H7 (cell line): ENCODE measurements around the genes OLAH and MINDY3.

DNA sequence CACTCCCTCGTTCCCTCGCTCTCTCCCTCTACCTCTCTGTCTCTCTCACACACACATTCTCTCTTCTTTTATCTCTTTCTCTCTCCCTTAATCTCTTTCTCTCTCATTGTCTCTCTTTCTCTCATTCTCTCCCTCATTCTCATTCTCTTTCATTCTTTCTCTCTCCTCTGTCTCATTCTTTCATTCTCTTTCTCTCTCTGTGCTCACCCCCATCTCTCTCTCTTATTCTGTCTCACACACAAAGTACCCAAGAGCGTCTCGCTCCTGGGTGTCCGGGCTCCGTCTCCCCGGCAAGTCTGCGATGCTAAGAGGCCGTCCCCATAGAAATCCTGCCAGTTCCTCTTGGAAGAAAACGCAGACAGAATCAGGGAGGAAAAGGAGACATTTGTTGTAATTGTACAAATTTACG, 170.0 kb downstream of the FAM107B start:
- RAMPAGE, long total RNA: no peak

GRCh38 chr10:14617184-14617713, 157.4 kb downstream of the FAM107B start:
- RAMPAGE, long total RNA: no peak

- RAMPAGE, long total RNA: no peak
These were observed 100.3 kb downstream of the FAM107B start for GRCh38 chr10:14674260-14674849.

DNA sequence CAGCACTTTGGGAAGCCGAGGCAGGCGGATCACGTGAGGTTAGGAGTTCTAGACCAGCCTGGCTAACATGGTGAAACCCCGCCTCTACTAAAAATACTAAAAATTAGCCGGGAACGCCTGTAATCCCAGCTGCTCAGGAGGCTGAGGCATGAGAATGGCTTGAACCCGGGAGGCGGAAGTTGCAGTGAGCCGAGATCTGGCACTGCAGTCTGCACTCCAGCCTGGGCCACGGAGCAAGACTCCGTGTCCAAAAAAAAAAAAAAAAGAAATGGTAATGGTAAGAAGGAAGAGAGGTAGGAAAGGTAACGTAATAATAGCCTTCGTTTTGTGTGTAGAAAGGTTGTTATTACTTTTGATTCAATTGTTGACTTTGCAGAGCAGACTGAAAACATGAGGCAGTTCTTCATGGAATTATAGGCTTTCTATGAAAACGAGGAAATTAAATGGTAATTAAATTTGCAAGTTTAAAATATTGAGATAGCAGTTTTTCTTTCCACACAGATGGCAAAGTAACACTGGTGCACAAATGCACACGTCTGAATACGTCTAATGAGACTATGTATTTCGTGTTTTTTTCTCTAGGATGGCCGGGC, 1.3 kb downstream of the HSPA14 start:
- RAMPAGE, long total RNA: no peak

DNA sequence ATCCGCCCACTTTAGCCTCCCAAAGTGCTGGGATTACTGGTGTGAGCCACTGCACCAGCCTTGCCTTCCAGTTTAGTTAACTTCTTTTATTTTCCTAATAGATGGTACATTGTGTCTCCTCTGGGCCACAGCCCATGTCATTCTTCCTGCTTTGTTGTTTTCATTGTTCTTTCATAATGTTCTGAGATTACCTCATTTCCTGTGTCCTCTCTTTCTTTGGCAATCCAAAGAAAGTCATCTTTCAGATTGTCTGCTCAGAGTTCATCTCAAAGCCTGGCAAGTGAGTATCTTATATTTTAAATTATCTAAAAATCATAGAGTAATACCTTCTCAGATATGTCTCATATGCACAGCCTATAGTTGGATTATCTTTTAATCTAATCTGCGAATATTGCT, at the start of gene OLAH:
TSS of gene OLAH (plus strand) at position 237 of the 396 bp plus-strand sequence.
- RAMPAGE, long total RNA: no peak

GRCh38 chr10:15346621-15346996, 24.5 kb downstream of the FAM171A1 start:
- RAMPAGE, long total RNA: no peak

DNA sequence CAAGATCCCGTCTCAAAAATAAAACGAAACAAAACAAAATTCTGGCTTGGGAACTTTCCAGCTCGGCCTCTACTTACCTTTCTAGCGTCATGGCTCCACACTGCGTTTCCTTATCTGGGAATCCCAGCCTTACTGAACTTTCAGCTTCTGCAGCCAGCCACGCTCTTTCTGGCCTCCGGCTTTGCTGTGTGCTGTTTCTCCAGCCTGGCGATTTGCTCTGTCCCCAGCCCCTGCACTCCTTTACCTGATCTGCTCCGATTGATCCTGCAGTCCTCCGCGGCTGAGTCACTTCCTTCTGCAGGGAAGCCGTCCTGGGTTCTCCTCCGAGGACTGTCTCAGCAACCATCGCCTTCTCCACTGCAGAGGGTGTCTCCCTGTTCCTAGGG, 71.0 kb upstream of the FAM171A1 start:
- RAMPAGE, long total RNA: no peak

DNA sequence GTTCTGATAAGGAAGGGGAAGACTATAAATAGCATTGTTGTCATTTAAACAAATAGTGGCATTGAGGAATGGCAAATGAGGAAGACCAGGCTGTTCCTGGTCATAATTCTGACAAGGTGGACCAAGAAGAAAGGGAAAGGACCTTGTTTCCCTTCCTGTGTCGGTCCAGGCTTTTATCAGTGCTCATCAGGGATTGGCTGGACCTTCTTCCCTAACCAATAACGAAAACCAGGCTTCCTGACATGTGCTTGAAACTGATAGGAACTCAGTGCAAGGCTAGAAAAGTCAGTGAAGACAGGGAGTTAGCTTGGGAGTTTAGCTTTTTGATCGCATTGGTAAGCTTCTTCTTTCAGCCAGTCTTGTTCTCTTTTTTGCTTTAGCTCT, 116.1 kb downstream of the ITGA8 start:
- RAMPAGE, long total RNA: no peak

DNA sequence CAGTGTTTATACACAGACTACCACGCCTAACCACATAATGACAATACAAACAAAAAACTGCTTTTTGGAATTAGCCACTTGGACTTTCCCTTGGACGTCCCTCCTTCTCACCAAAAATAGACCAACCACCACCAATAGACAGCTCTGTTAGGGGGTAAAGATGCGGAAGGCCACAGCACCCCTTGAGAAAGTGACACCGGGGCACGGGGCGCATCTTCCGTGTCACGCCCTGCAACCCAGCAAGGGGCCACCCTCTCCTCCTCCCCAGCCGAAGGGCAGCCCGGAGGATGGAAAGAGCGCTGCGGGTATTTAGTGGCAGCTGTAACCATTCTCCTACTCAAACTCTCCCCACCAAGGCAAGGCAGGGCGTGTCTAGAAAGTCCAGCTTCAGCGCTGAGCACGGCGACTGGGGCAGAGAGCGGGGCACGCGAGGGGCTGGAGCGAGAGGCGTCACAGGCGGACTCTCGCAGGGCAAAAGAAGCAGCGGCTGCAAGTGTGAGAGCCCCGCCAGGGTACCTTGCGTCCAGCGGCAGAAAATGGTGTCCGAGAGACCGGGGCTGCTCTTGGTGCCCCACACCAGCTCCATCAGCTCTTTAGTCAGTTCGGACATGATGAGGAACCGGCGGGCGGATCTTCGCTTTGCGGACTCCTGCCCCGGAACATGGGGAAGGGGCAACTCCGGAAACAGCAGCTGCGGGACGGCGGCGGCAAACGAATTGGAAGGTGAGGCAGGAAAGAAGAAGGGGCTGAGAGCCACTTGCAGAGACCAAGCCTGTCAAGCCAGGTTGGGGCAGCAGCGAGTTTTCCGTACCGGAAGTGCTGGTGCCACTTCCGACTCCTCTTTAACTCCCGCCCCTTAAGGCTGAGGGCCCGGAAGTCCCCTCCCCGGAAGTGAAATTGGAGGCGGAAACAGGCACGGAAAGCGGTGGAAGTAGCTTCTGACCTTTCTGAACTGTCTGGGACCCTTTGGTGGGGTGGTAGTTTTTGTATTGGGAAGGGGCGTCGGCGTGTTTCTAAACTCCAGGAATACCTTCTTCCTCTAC, at the start of gene MINDY3:
TSS of gene MINDY3 (minus strand) at position 818 of the 1,043 bp plus-strand sequence.
- RAMPAGE, long total RNA: start-site peak on the minus strand centred at position 785 of the sequence, 34 bp wide, 21 reads

DNA sequence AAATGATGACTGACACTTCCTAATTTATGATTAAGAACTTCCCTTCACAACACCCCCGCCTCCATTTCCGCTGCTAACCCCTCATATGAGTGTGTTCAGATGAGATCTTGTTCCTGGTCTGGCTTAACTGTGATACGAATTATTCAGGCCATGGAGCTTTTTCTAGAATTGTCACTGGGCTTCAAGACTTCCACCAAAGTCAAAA, 34.0 kb downstream of the PTER start:
- RAMPAGE, long total RNA: no peak

DNA sequence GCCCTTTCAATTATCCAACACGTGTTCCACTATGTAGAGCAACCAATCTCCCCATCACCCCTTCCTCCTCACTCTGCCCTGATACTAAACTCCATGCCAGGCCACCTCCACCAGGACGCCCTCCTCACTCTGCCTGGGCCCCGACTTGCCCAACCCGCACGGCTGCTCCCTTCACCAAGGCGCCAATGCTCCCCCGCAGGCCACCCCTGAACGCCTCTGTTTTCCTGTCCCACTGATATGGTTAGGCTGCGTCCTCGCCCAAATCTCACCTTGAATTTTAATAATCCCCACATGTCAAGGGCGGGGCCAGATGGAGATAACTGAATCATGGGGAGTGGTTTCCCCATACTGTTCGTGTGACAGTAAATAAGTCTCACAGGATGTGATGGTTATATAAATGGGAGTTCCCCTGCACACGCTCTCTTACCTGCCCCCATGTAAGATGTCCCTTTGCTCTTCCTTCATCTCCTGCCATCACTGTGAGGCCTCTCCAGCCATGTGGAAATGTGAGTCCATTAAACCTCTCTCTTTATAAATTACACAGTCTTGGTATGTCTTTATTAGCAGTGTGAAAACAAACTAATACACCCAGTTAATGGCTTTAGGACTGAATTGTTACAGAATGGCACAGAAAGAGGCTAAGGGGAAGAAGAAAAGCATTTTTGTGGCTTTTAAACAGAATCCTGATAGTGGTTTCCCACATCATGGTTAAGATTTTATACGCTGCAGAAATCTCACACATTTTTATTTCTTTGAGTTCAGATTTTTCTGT, 29.8 kb downstream of the RSU1 start:
- RAMPAGE, long total RNA: no peak

DNA sequence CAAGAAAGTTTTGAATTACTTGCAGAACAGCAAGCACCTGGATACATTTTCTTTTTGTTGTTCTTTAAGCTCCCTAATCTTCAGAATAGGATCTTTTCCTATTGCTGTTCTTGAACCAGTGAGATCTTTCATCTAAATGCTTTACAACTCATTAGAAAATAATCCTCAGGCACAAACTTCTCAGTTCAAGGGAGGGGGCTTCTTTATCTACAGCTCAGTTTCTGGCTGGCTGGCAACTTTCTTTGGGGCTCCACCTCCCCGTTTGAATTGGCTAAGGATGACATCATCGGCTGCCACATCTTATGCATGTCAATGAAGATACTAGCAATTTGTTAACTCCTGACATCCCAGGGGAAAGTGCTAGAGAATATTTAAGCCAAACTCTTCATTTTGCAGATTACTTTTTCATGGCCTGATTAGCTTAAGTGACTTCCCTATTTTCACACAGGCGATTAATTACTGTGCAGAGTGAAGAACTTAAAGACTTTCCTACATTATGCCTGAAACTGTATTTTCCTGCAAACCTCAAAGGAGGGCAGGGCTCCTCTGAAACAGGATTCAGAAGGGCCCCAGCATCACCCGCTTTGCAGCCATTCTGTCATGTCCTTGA, 133.9 kb upstream of the RSU1 start:
- RAMPAGE, long total RNA: no peak

GRCh38 chr10:16996563-16997077, 133.0 kb downstream of the CUBN start:
- RAMPAGE, long total RNA: no peak

DNA sequence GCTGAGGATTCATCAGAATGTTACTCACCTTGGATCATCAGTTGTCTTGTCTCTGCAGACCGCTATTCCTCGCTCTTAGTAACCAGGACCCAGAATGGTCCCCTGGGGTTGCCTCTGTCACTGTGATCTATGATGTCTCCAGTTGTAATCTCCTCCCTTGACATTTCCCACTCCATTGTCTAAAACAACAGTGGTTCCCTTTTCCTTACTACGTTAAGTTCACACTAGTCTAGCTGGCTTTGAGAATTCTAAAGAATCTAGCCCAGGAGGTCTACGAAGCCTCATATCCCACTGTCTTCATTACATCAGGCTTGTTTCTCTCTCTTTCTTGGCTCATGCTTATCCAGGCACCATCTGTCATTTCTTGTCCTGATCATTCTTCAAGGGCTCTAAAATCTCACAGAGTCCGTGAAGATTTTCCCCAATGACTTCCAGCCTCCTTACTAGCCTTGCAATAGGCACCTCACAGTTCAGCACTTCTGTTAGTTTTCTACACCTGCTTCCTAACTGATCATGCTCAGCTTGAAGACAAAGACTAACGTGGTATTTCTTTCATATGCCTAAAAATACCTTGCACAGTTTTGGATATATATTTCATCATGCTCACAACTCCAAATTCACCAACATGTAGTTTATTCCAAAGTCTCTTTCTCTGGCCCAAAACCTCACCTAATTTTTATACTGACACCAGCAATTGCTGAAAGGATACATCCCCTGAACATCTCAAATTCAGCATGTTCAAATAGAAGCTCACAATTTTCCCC, 125.7 kb downstream of the CUBN start:
- RAMPAGE, long total RNA: no peak

DNA sequence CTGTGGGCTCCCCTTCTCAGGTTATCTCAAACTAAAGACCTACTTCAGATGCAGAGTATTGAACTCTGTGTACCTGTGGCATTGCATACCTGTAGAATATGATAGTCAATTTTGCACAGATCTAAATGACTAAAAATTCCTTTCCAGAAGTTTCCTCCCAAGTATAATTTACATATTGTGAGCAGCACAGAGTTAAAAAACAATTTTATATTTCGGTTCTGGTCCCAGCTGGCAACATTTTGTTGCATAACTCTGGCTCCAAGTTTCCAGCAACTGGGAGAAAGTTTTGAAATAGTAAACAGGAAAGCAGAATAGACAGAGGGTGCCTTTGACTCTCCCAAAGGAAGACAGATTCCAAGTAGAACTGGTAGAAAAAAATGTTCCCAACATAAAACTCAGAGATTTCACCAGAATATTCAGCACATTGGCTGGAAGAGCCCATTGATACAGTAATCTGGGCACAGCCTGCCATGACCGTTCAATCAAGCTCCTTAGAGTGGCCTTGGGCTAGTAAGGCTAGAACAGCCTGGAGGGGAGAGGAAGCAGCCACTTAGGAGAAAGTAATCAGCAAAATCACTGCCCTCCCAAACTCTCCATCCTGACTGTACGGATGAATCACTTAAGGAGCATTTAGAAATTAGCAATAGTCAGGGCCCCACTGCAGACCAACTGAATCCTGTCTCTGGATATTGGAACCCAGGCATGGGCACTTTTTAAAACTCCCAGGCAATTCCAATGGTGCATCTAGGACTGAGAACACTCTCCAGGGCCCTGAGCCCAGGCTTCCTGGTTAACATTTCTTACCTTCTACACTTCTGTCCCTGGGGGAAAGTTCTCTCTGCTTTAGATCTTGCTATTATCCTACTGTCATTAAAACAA, 120.4 kb downstream of the CUBN start:
- RAMPAGE, long total RNA: no peak

- RAMPAGE, long total RNA: no peak
These were observed 105.6 kb downstream of the CUBN start for GRCh38 chr10:17023772-17024617.

GRCh38 chr10:17062395-17062924, 67.2 kb downstream of the CUBN start:
- RAMPAGE, long total RNA: no peak

- RAMPAGE, long total RNA: no peak
These were observed 498 bp downstream of the VIM start for GRCh38 chr10:17228286-17229192.

GRCh38 chr10:17231137-17231793, 3.2 kb downstream of the VIM start:
- RAMPAGE, long total RNA: no peak

DNA sequence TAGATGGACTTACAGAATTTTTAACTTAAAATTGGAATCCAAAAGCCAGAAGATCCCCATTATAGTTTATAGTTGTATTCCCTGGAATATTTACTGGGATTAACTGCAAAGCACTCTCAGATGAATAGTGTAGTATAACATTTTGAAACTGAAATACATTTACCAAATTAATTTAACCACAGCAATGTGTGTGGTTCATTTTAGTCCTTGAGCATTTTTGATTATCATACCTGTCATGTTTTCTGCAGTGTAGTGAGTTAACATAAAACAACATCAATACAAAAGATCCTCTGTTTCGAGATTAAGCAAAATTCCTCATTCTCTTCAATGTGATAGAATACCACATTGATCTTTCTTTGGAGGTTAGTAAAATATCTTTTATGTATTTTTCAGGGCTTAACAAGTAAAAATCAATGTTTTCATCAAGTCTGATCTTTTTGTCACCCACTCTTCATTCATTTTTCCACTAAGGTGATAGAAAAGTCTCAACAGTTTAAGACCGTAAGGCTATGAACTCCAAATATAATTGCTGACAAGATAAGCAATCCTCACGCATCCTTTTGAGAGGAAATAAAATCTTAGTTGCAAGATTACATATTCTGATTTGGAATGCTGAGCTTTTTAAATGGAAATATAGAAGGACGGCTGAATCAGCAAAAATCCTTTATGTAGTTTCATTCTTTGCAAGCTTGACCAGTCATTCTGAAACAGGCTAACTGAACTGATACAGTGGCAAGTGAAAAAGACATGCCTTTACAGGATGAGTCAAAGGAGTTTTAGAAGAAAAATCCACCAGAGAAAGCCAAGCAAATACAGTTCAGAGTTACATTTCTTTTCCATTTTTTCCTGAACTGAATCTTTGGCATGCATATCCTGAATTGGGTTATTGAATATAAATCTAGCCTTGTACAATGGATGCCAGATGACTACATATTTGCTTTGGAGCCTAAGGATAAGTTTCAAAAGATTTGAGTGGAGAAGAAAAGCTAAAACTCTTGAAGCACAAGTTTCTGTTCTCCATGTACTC, 4.1 kb downstream of the VIM start:
- RAMPAGE, long total RNA: no peak